Adrenal gland (tissue), 7 donors: Measurements from ENCODE around the genes STXBP1 and ENG.

DNA sequence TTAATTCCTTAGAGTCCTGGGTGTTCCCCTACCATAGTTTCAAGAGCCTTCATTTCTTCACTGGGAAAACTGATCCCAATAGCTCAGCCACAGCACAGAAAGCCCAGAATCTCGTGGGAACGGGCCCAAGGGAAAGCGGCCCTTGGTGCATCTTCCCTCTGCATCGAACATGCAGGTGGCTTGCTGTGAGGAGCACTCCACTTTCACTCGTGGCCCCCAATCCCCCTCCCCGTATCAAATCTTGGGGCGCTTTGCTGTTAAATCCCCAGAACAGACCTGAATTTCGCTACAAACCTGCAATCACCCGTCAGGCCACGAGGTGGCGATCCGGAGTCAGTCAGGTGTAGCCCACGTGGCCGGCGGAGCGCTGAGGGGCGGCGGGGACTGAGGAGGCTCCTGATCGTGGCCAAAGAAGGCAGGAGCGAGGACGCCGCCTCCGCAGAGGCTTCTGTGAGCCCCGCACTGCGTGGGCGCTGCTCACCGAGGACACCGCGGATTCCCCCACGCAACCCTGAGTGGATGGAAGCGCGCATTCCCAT lies 91.5 kb downstream of the LMX1B start:
- PRO-cap, 3 experiments: peak in 2 of 3 experiments; most common plus-strand start position 399 of the sequence (in 2)
- RAMPAGE, long total RNA, 4 experiments: no peak in any of the 4 experiments
- RRBS: no CpG with 5 or more reads among the region's 32 CpGs

DNA sequence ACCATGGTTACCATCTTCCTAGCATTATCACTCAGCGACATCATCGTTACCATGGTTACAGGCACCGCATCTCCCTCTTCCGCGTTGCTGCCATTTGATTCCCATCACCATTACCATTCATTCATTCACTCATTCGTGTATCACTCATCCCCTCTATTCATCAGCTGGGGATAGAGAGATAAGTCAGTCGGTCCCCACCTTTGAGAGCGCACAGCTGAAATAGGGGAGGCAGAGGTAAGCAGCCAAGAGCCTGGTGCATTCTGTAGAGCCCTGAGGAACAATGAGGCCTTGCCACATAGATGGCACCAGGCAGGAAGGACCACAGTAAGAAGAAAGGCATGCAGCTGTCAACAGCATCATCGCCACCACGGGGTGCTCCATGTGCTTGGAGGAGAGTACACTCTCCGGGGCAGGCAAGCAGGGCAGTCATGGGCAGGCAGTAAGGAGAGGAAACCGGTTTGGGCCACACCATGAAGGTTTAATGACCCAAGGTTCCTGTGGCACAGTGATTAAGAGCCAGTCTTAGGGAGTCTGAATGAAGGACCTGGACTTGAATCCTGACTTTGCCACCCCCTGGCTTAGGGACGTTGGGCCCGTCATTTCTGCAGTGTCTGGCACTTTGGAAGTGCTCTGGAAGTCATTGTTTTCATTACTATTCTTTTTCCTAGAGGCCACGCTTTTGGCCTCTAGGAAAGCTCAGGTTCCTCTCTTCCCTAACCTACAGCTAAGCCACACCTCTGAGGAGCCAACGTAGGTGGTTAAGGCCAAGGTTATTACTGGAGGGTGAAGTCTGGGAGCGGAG lies 80.7 kb upstream of the ZBTB43 start:
- PRO-cap, 3 experiments: no peak in any of the 3 experiments
- RAMPAGE, long total RNA, 4 experiments: no peak in any of the 4 experiments
- RRBS: 33% methylated on average over 2 of the region's 17 CpGs

- PRO-cap, 3 experiments: no peak in any of the 3 experiments
- RAMPAGE, long total RNA, 4 experiments: no peak in any of the 4 experiments
- RRBS: no CpG with 5 or more reads among the region's 2 CpGs
Observed at GRCh38 chr9:127126956-127127490, 4.6 kb upstream of the ANGPTL2 start.

DNA sequence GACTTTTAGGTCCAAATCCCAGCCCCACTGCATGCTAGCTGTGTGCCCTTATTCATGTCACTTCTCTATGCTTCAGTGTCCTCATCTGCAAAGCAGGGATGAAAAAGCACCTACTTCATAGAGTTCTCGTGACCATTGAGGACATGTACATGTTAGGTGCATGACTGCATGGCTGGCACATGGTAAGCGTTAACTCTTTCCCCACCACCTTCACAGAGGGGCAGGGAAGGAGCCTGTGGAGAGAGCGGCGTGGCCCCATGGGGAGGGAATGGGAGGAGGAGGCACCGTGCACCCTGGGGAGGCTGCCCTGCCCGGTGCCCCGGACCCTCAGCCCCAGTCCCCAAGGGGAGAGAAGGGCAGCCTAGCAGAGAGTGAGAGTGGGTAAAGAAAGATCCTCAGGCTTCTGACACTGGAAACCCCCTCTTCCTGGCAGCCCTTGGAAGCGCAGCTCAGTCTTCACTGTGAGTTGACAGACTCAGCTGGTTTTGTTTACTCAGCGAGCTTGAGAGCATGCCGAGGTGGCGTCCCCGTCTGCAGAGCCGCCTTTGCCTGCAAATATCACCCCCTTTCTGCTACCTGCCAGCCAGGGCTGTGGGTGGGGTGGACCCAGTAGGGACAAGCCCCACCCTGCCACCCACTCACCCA lies 10.6 kb upstream of the ANGPTL2 start:
- PRO-cap, 3 experiments: no peak in any of the 3 experiments
- RAMPAGE, long total RNA, 4 experiments: no peak in any of the 4 experiments
- RRBS: no CpG with 5 or more reads among the region's 13 CpGs

DNA sequence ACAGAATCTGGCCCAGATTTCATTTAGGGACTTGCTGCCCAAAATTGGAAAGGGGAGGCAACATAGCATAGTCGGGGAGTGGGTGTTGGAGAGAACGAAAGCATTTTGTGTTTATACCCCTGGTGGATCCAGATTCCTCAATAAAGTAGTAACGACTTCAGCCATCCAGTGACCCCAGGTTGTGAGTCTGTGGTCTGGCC lies 13.4 kb upstream of the ANGPTL2 start:
- PRO-cap, 3 experiments: no peak in any of the 3 experiments
- RAMPAGE, long total RNA, 4 experiments: no peak in any of the 4 experiments
- RRBS: no CpG with 5 or more reads among the region's 3 CpGs

DNA sequence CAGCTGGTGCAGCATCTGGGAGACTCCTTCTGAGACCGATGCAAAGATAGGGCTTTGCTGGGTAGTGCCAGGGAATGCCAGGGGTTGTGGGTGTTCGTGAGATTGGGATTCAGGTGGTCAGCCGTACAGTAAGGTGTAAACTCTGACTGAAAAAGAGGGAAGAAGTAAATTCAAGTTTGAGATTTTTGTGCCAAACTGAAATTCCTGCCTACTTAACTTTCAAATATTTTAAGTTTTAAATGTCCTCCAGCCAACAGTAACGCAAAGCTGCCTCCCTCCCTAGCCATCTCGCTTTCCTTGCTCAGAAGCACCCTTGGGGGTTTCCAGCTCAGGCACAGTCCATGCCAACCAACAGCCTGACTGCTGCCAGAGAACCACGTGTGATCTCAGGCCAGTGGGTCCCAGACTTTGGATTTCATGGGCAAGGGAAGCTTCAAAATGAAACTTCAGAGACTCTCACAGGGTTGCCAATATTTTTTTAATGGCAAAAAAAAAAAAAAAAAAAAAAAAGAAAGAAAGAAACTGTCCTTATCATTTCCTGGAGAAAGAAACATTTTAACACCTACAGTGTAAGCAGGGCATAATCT lies 18.8 kb upstream of the ANGPTL2 start:
- PRO-cap, 3 experiments: no peak in any of the 3 experiments
- RAMPAGE, long total RNA, 4 experiments: no peak in any of the 4 experiments
- RRBS: no CpG with 5 or more reads among the region's 6 CpGs

GRCh38 chr9:127224752-127225046 lies 39.9 kb upstream of the GARNL3 start:
- PRO-cap, 3 experiments: peak in 3 of 3 experiments; most common minus-strand start chr9:127224888 (in 2)
- RAMPAGE, long total RNA, 4 experiments: no peak in any of the 4 experiments
- RRBS: 2% methylated on average over 28 of the region's 34 CpGs

- PRO-cap, 3 experiments: peak in 1 of 3 experiments; most common plus-strand start chr9:127361109 (in 1)
- RAMPAGE, long total RNA, 4 experiments: no peak in any of the 4 experiments
- RRBS: no CpG with 5 or more reads among the region's 9 CpGs
Observed at GRCh38 chr9:127360698-127361388, 36.1 kb upstream of the SLC2A8 start.

DNA sequence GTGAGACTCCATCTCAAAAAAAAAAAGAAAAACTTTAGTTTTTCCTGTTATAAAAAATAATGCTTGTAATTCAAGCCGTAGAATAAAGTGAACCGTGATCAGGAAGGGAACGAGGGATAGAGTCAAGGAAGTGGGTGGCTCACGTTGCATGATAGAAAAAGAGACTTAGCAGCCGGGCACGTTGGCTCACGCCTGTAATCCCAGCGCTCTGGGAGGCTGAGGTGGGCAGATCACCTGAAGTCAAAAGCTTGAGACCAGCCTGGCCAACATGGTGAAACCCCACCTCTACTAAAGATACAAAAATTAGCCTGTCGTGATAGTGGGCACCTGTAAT lies 48.6 kb downstream of the LRSAM1 start:
- PRO-cap, 3 experiments: no peak in any of the 3 experiments
- RAMPAGE, long total RNA, 4 experiments: no peak in any of the 4 experiments
- RRBS: no CpG with 5 or more reads among the region's 9 CpGs

DNA sequence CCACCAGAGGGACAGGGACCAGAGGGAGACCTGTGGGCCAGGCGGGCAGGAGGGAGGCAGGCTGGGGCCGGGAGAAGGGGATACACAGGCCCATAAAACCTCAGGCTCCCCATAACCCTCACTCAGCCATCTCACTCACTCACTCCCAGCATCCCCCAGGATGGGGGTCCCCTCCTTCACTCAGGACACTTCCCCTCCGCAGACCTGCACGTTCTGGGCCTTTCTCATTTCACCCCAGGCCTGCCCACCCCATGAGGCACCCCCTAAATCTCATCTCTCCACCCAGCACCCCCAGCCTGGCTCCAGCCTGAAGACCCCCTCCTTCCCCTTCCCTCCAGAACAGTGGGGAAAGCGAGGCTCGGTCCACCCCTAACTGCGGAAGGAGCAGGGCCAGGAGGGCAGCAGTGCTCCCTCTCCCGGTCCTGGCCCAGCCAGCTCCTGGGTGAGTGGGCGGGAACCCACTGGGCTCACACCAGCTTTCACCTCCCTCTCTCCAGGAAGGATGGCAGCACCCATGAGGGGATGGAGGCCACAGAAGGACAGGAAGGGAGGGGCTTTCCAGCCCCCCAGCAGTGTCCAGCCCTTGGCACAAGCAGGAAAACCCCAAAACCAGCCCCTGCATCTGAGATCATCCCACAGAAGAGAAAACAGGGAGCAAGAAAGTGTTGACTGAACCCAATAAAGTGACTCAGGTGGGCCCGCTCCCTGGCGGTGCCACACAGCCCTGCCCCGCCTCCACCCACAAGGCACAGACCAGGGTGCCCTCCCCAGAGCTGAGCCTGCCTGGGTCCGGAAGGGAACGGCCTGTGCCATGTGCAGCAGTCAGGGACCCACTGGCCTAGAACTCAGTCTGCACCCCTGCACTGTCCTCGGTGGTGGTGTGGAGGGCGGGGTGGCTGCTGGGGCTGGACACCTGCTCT lies 55.0 kb downstream of the LRSAM1 start:
- PRO-cap, 3 experiments: peak in 2 of 3 experiments; most common minus-strand start position 871 of the sequence (in 2)
- RAMPAGE, long total RNA, 4 experiments: no peak in any of the 4 experiments
- RRBS: no CpG with 5 or more reads among the region's 16 CpGs

DNA sequence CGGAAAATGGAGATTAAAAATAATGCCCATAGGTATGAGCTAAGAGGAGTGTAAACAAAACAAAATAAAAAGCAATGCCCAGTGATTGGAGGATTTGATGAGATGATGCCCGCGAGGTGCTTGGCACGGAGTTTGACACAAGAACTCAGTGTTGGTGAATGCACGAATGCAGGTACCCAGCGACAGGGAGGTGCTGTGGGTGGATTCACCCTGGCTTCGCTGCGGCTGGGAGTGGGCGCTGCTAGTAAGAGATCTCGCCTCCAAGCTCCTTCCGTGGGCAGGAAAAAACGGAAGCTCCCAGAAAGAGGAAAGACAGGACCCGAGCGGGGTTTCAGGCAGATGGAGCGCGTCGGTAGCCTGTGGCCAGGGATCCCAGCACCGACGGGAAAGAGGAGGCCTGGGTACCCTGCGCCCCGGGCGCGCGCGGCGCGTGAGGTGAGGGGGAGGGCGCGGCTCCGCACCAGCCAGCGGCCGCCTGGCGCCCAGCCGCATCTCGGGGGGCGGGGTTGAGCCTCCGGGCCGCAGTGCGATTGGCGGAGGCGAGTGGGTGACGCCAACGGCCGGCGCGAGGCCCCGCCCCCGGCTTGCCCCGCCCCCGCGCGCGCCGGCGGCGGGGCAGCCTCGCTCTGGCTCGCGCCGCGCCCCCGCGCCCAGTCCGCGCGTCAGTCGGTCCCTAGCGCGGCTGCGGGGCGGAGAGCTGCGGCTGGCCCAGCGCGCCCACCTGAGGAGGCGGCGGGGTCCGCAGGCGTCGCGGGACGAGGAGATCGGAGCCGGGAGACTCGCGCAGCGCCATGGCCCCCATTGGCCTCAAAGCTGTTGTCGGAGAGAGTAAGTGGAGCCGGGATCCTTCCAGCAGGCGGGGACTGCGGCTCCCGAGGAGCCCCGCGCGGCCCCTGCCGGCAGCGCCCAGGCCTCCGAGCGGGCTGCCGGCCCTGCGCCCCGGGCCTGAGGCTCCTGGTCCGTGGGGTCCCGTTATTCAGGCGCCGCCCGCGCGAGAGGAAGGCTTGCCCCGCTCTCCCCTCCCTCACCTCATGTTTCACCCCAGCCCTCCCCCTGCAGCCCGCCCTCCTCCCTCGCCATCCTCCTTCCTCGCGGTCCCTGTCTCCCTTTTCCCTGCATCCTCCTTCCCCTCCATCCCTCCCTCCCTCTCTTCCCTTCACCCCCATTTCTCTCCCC lies at the start of gene STXBP1:
TSS of gene STXBP1 (plus strand) at position 665 of the 1,176 bp plus-strand sequence.
- PRO-cap, 3 experiments: peak in 3 of 3 experiments; most common plus-strand start position 653 of the sequence (in 3); most common minus-strand start position 432 of the sequence (in 3)
- RAMPAGE, long total RNA, 4 experiments: no peak in any of the 4 experiments
- RRBS: 2% methylated on average over 32 of the region's 113 CpGs

DNA sequence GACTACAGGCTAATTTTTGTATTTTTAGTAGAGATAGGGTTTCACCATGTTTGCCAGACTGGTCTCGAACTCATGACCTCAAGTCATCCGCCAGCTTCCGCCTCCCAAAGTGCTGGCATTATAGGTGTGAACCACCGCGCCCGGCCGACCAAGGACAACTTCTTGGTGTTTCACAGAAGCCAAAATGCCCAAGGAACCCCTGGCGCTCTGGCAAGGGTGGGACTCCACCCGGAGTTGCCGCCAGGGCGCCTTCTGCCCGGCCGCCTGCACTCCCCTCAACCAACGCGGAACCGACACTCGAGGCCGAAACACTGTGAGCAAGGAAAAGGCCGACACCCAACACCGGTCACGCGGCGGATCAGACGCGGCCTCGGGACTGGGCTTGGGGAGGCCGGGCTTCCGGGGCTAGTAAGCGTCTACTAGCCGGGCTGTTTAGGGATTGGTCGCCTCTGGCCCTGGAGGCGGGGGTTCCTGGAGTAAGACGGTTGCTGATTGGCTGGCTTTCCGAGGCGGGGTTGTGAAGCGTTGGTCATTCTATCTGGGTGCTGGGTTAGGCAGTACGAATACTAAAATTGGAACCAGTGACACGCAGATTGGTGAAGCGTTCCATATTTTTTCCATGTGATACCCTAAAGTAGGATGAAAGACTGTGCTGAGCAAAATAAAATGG lies 7.6 kb upstream of the CFAP157 start:
- PRO-cap, 3 experiments: peak in 3 of 3 experiments; most common plus-strand start position 557 of the sequence (in 2); most common minus-strand start position 292 of the sequence (in 1)
- RAMPAGE, long total RNA, 4 experiments: no peak in any of the 4 experiments
- RRBS: 7% methylated on average over 18 of the region's 39 CpGs

- PRO-cap, 3 experiments: peak in 3 of 3 experiments; most common plus-strand start chr9:127734873 (in 3)
- RAMPAGE, long total RNA, 4 experiments: no peak in any of the 4 experiments
- RRBS: 7% methylated on average over 2 of the region's 17 CpGs
Observed at GRCh38 chr9:127734509-127734946, 566 bp downstream of the TOR2A start.

DNA sequence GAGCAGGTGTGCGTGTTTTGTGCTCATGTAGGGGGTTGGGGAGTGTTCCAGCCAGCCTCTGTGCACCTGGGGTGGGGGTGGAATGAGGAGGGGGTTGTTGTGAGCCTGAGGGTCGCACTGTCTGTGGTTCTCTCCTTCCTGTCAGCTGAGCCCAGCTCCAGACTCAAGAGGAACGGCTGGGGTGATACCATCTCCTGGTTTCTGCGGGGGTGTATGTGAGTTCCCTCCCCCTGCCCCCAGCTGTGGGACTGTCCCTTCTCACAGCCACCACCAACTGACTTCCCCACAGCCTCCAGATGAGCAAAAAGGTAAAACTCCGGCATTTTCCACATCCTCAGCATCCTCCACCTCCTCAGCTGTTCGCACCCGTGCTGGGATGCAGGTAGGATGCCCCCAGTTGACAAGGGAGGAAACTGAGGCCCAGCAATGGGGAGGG lies 2.2 kb downstream of the SH2D3C start:
- PRO-cap, 3 experiments: peak in 2 of 3 experiments; most common minus-strand start position 146 of the sequence (in 1)
- RAMPAGE, long total RNA, 4 experiments: no peak in any of the 4 experiments
- RRBS: no CpG with 5 or more reads among the region's 7 CpGs

DNA sequence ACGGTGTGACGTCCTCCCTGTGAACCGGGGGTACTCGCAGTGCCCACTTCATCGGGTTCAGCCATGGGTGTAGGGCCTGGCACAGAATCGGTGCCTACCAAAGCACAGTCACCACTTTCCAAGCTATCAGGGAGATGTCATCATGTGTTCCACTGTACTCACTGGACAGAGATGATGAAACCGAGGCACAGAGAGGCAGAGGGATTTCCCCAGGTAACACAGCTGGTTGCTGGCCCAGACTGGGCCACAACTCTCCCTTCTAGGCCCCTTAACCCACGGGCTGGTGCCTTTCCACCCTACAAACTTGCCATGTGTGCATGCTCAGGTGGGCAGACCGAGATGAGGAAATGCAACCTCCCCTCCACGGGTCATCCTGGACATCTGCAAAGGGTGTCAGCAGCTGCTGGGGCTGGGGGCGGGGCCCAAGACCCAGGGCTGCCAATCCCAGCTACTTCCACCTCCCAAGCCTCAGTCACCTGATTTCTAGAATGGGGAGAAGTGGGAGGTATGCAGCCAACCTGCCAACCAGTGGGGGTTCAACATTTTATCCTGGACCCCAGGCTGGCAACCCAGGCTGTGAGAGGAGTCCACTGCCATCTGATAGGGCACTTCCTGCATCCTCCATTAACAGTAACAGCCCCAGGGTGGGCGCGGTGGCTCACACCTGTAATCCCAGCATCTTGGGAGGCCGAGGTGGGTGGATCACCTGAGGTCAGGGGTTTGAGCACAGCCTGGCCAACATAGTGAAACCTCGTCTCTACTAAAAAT lies 882 bp upstream of the SH2D3C start:
- PRO-cap, 3 experiments: no peak in any of the 3 experiments
- RAMPAGE, long total RNA, 4 experiments: no peak in any of the 4 experiments
- RRBS: no CpG with 5 or more reads among the region's 15 CpGs

DNA sequence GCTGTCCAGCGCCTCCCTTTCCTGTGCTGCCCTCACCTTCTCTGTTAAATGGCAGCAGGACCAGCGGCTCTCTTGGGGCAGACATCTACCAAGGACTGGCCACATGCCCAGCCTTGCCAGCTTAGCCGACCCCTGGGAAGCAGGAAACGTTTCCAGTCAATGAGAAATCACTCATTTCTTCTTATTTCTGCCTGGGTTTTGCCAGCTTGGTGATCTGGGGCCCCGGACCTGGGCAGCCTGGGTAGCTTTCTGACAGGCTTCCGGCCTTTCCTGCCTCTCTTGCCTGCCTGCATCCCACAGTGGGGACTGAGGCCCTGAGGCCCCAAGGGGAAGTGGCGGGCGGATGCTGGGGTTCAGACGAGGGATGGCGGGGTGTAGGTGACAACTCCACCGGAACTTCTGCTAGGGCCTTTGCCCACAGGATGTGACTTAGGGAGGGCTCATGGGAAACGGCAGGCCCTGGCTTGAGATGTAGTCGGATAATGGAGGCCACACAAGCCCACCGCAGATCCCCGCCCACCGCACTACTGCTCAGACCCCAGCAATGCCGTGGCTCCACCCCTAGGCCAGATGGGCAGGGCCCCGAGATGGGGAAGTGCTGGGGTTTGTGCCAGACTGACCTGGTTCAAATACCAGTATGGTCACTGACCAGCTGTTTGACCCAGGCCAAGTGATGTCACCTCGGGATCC lies 2.8 kb upstream of the CDK9 start:
- PRO-cap, 3 experiments: no peak in any of the 3 experiments
- RAMPAGE, long total RNA, 4 experiments: no peak in any of the 4 experiments
- RRBS: no CpG with 5 or more reads among the region's 19 CpGs

- PRO-cap, 3 experiments: no peak in any of the 3 experiments
- RAMPAGE, long total RNA, 4 experiments: no peak in any of the 4 experiments
- RRBS: 31% methylated on average over 10 of the region's 58 CpGs
Observed at GRCh38 chr9:127824986-127826186, 22.7 kb downstream of the FPGS start.

GRCh38 chr9:127835555-127836673 lies 18.5 kb downstream of the ENG start:
- PRO-cap, 3 experiments: peak in 1 of 3 experiments; most common plus-strand start chr9:127835813 (in 1); most common minus-strand start chr9:127835660 (in 1)
- RAMPAGE, long total RNA, 4 experiments: no peak in any of the 4 experiments
- RRBS: no CpG with 5 or more reads among the region's 23 CpGs

DNA sequence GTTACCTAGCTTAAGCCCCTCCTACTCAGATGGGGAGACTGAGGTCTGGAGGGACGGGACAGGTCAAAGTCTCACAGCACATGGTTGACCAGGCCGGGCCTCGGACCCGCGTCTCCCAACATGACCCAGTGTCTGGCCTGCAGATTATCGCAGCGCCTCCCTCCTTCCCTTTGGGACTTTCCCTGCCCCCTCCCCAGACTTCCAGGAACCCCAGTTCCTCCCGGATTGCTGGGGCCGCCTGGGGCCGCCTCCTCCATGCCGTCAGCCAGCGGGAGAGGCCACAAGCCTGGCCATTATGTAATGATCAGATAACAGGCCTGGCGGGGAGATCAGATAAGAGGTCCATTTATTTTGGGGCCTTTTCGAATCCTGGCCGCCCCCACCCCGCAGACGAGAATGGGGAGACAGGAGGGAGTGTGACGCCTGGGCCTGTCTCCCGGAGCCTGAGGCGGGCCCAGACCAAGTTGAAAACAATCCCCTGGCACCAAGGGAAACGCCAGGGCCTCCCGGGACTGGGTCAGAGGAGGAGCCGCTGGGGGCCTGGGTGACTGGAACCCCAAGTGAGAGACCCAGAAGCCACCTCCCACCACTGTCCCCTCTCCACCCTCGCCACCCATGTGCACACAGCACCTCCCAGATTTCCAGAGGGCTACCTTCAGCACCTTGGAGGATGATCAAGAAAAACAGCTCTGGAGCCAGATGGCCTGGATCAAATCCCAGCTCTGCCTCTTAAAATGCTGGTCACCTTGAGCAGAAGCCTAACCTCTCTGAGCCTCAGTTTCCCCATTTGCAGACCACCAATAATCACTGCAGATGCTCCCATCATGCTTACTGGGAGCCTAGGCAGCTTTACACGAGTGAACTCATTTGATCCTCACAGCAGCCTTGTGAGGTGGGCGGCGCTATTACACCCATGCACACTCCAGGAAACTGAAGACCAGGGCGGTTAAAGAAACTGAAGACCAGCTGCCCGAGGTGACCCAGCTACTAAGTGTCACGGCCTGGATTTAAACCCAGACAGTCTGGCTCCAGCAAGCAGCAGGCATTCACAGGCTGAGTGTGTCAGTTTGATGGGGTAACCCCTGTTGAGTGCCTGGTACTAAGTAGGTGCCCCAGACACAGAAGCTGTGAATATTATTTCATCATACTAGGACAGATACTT lies 7.8 kb downstream of the ENG start:
- PRO-cap, 3 experiments: peak in 1 of 3 experiments; most common minus-strand start position 134 of the sequence (in 1)
- RAMPAGE, long total RNA, 4 experiments: no peak in any of the 4 experiments
- RRBS: 43% methylated on average over 4 of the region's 30 CpGs

- PRO-cap, 3 experiments: peak in 3 of 3 experiments; most common plus-strand start chr9:127854334 (in 1); most common minus-strand start chr9:127854658 (in 3)
- RAMPAGE, long total RNA, 4 experiments: start-site peak on the minus strand in 3 of 4 experiments, at chr9:127854643-127854713 at its widest, 32 to 399 reads per replicate
- RRBS: 48% methylated on average over 12 of the region's 46 CpGs
Observed at GRCh38 chr9:127853904-127854996, at the start of gene ENG. ENG (minus strand) TSS chr9:127854658.